Vein endothelial cell (primary cell): ENCODE measurements around a stretch of chr5.

DNA sequence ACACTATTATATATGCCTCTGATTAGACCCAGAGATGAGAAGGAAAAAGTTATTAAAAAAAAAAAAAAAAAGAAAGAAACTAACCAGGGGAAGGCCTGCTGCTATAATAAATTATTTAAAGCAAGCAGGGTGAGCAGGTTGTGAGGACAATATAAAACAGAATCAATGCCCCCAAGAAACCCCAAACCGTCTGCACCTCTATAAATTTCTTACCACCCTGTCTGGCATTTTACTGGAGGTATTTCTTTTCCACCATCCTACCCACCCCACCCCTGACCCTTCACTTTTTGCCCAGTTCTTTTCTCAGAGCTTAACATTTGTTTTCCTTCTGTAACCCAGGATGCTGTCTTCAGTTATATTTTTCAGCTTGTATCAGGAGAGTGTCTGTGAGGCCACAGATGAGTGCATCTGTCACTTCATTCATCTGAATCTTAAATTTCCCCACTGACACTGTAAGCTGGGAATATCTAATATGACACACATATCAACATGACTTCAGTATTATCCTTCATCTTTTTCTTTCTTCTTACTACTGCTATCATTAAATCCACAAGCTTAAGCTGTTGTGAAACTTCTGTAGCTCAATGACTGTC is 5.0 kb downstream of the MARCHF3 start:
- CAGE, long polyA plus RNA = no peak

DNA sequence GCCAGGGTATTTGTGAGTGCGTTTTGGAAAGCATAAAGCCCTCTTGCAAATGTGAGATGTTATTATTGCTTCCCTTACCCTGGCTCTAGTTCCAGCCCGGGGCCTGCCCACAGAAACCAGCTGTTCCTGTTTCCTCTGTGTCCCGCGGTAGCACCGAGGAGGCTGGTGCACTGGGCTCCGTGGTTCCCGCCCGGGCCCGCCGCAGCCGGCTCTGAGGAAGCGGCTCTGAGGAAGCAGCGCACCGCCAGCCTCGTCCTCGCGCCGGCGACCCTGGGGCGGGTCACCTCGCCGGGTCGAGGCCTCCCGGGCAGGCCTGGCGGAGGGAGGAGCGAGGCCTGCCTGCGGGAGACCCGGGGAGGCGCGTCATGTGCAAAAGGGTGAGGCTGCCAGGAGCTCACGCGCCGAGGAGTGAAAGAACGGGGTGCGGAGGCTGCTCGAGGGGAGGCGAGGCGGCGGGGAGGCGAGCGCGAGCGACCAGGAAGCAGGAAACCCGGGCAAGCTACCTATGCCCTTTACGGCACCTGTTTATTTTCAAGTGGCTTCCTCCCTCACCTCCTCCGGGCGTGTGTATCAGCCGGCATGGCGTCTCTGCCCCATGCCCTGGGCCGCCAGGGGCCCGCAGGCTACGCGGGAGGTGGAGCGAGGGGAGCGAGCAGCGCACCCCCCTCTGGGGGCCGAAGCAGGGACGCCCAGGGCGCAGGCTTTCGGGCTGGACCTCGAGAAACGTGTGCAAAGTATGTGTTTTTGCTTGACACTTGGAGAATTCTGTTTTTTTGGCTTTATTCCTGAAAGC is 61.2 kb upstream of the MEGF10 start:
- CAGE, long polyA plus RNA = no peak

- CAGE, long polyA plus RNA = no peak
These were observed 36.2 kb downstream of the PRRC1 start for GRCh38 chr5:127553508-127554153.

DNA sequence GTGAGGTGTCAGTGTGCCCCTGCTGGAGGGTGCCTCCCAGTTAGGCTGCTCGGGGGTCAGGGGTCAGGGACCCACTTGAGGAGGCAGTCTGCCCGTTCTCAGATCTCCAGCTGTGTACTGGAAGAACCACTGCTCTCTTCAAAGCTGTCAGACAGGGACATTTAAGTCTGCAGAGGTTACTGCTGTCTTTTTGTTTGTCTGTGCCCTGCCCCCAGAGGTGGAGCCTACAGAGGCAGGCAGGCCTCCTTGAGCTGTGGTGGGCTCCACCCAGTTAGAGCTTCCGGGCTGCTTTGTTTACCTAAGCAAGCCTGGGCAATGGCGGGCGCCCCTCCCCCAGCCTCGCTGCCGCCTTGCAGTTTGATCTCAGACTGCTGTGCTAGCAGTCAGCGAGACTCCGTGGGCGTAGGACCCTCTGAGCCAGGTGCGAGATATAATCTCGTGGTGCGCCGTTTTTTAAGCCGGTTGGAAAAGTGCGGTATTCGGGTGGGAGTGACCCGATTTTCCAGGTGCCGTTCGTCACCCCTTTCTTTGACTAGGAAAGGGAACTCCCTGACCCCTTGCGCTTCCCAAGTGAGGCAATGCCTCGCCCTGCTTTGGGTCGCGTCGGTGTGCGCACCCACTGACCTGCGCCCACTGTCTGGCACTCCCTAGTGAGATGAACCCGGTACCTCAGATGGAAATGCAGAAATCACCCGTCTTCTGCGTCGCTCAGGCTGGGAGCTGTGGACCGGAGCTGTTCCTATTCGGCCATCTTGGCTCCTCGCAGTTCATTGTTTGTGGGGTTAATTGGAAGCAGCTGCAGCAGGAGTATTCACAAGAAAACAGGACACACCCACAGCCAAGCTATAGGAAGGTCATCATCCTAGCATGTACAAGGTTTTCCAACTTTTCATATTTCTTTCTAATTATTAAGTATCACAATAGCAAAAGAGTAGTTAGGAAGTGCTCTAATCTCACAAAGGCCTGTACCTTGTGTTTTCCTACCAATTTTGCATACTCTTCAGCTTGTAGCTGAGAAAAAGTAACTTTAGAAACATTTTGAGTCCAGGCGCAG is 49.5 kb downstream of the CCDC192 start:
- CAGE, long polyA plus RNA = no peak

GRCh38 chr5:127941369-127942043 is 142.1 kb upstream of the SLC12A2 start:
- CAGE, long polyA plus RNA = no peak

DNA sequence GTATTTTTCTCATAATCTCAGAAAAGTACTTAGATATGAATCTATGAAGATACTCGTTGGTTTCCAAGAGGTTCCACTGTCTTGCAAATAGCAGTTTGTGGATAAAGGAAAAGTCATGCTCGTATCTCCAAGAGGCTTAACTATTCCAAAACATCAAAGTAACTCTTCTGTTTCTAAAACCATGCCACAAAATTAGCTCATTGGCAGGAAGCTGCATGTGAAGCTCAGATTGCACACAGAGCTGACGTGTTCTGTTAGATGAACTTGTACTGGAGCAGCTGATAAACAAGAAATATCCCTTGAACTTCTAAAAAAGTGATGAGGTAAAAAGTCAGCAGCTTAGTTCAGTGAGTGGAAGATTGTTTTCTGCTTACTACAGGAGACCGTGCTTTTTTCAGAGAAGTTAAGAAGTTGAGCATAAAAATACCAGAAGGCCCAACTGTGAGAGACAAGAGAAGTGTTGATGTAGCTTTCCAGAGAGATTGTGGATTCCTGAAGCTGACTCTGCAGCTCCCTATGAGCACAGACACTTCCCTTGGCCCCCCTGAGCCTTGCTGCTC is 113.2 kb downstream of the SLC12A2 start:
- CAGE, long polyA plus RNA = no peak

- CAGE, long polyA plus RNA = no peak
These were observed 175.4 kb downstream of the SLC12A2 start for GRCh38 chr5:128258805-128259540.

GRCh38 chr5:128634091-128634613 is 96.1 kb upstream of the FBN2 start:
- CAGE, long polyA plus RNA = no peak

GRCh38 chr5:128976926-128977355 is 11.7 kb downstream of the SLC27A6 start:
- CAGE, long polyA plus RNA = no peak

- CAGE, long polyA plus RNA = no peak
These were observed 1.5 kb upstream of the CHSY3 start for GRCh38 chr5:129902680-129903161.

GRCh38 chr5:129922761-129923822 is 18.8 kb downstream of the CHSY3 start:
- CAGE, long polyA plus RNA = no peak

DNA sequence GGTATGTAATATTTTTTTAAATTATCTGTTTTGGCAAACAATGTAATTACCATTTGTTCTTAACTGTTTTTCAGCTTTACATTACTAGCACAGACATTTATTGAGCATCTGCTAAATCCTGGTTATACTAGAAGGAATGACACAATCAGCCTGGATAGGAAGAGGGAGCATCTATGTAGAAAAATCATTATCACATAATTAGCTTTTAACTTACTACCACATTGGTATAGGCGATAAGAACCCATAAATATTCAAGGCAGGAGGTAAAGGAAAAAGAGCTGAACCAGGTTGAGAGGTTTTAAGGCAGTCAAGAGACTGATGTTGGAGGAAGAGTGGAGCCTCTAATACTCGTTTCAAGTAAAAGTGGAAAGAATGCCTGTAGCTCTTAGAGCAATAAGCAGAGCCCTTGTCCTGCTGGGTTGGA is 47.6 kb downstream of the CHSY3 start:
- CAGE, long polyA plus RNA = no peak

GRCh38 chr5:129963344-129963687 is 59.1 kb downstream of the CHSY3 start:
- CAGE, long polyA plus RNA = no peak

DNA sequence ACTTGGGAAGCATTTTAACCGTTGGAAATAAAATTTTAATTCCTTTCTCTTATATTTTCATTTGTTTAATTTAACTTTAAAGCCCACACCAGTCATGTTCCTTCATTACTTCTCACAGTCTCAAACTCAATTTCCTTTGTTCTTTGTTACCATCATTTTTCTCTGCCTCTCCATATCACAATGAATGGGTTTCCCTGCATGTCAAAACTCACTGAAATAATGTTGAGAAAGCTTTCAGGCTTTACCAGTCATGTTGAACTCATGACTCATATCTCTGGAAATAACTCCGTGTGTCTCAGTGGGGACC is 231.1 kb downstream of the CHSY3 start:
- CAGE, long polyA plus RNA = no peak

GRCh38 chr5:130817643-130818047 is 347.4 kb downstream of the HINT1 start:
- CAGE, long polyA plus RNA = no peak

DNA sequence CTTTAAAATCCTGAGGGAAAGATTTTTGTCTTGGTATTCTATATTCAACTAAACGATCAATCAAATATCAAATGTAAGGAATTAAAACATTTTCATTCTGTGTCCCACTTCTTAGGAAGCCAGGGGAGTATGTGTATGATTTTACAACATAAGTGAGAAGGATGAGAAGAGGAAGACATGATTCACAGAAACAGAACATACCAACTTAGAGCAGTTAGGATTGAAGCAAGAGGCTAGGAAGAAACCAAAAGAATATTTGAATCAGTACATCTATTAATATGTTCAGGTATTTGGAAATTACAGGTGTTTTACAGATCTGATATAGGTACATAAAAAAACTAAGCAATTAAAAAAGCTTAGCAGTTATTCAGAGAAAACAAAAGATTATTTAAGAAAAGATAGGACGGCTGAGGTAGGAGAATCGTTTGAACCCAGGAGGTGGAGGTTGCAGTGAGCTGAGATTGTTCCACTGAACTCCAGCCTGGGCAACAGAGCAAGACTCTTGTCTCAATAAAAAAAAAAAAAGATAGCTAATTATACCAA is 77.6 kb downstream of the CDC42SE2 start:
- CAGE, long polyA plus RNA = no peak

DNA sequence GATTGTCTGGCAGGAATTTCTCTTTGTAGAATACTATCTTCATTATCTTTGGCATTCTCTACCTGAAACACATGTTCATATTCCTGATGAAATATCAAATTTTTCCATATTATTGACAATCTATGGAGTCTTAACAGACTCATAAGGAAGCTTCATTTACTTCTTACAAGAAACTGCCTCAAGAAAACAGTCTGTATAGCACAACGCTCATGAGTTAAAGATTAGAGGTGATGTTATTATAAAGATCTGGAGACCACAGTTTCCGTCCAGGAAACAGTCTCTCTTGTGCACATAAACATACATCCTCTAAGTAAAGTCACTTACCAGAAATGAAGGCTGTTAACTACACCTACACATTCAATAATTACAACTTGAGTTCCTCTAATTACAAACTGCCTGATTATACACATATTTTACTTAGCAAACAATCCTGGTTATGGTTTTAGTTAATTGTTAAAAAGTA is 86.9 kb downstream of the RAPGEF6 start:
- CAGE, long polyA plus RNA = no peak

GRCh38 chr5:131575101-131576125 is 59.6 kb downstream of the RAPGEF6 start:
- CAGE, long polyA plus RNA = no peak

GRCh38 chr5:131671944-131672800 is 37.1 kb upstream of the RAPGEF6 start:
- CAGE, long polyA plus RNA = no peak

GRCh38 chr5:131716290-131716976 is 80.4 kb downstream of the FNIP1 start:
- CAGE, long polyA plus RNA = no peak